Keratinocyte (primary cell): ENCODE results near the gene TBK1.

GRCh38 chr12:62965159-62965714 is 30.3 kb upstream of the PPM1H start:
CAGE:
- cytosol, long polyA minus RNA, result no peak
- cytosol, long polyA plus RNA, result no peak
- long polyA plus RNA, result no peak
- nucleus, long polyA minus RNA, result no peak
- nucleus, long polyA plus RNA, result no peak

DNA sequence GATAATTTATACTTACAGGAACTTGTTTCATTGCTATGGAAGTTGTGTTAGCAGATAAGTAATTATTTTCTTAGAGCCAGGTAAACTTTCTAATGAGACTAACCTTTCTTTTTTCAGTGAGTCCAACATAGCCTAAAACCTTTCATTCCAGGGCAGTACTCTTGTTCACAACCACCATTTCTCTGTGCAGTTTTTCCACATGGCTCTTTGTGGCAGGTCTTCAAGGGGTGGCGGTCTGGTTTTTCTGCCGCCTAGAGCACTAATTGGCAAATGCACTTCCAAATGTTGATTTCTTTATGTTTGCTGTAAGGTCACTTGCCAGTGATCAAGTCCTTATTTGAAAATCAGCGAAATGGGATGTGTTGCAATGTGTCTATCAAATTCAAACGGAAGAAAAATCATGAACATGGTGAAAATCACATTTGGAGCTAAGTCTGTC is 1.7 kb downstream of the SRGAP1 start:
CAGE:
- cytosol, long polyA minus RNA, result no peak
- cytosol, long polyA plus RNA, result no peak
- long polyA plus RNA, result no peak
- nucleus, long polyA minus RNA, result no peak
- nucleus, long polyA plus RNA, result no peak

DNA sequence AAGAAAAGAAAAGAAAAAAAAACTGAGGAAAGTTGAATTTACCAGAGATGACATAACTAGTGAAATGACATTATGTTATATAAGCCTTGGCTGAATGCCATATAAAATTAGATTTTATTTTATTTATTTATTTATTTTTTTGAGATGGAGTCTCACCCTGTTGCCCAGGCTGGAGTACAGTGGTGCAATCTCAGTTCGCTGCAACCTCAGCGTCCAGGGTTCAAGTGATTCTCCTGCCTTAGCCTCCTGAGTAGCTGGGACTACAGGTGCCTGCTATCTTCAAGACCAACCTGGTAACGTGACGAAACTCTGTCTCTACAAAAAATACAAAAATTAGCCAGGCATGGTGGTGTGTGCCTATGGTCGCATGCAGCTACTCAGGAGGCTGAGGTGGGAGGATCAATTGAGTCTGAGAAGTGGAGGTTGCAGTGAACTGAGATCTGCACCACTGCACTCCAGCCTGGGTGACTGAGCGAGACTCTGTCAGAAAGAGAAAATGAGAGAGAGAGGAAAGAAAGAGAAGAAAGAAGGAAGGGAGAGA is 29.1 kb downstream of the SRGAP1 start:
CAGE:
- cytosol, long polyA minus RNA, result no peak
- cytosol, long polyA plus RNA, result no peak
- long polyA plus RNA, result no peak
- nucleus, long polyA minus RNA, result no peak
- nucleus, long polyA plus RNA, result no peak

DNA sequence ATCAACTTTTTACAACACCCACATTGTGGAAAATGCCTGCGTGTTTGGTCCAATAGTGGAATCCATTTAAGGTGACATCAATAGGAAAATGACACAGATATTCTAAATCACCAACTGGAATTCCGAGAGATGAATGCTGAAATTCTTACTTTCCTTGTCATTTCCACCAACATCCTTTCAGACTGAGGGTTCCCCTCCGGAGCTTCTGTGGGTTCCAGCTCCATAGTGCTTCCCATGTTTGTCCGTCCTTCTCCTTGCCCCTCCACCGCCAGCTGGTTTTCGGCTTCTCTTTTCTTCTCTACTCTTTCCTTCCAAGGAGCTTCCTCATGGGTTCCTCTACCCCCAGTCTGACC is 115.6 kb downstream of the SRGAP1 start:
CAGE:
- cytosol, long polyA minus RNA, result no peak
- cytosol, long polyA plus RNA, result no peak
- long polyA plus RNA, result no peak
- nucleus, long polyA minus RNA, result no peak
- nucleus, long polyA plus RNA, result no peak

GRCh38 chr12:64404014-64404308 is 231 bp upstream of the XPOT start:
CAGE:
- cytosol, long polyA minus RNA, result no peak
- cytosol, long polyA plus RNA, result no peak
- long polyA plus RNA, result no peak
- nucleus, long polyA minus RNA, result no peak
- nucleus, long polyA plus RNA, result no peak

CAGE:
- cytosol, long polyA minus RNA, result no peak
- cytosol, long polyA plus RNA, result no peak
- long polyA plus RNA, result no peak
- nucleus, long polyA minus RNA, result no peak
- nucleus, long polyA plus RNA, result no peak
Observed at GRCh38 chr12:64447687-64448624, 4.0 kb upstream of the TBK1 start.

DNA sequence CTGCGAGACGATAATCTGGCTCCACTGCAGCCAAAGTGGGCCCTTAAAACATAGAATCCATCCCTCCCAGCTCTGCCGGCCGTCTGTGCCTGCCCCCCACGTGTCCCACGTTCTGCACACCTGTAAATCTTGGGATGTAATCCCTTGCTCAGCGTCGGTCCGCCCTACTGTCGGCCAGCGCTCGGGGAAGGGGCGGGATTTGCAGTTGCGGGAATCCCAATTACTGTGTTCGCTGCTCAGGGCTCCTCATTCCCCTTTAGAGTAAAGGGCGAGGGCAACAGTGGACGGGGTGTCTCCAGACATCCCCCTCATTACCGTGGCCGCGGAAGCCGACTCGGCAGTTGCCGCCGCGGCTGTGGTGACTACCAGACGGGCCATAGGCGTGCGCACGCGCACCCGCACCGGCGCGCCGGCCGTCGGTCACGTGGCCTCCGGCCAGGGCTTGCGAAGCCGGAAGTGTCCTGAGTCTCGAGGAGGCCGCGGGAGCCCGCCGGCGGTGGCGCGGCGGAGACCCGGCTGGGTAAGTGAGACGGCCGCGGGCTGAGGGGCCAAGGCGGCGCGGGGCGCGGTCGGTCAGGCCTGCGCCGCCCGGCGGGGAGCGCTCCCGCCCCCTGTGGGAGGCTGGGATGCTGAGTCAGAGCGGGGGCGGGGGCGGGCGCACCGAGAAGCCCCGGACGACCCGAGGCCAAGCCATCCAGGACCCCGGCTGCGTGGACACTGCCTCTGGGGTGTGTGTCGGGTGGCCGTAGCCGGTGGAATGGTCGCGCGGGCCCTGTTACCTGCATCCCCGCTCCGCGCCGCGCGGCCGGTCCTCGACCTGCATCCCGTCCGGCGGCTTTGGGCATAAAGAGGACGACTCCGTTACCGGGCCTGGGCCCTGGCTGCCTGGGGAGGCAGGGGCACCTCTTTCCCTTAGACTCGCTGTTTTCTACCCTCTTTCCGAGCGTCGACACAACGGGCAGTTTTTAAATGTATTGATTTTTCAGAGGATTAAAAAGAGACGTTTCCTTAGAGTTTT is at the start of gene TBK1:
TSS of gene TBK1 (plus strand) at position 453 of the 1,018 bp plus-strand sequence.
CAGE:
- cytosol, long polyA minus RNA, result start-site peak on the plus strand centred at position 459 of the sequence, 25 bp wide, 28 reads
- cytosol, long polyA plus RNA, result start-site peak on the plus strand centred at position 460 of the sequence, 74 bp wide, 163 and 150 reads in 2 replicates
- long polyA plus RNA, result start-site peak on the plus strand centred at position 476 of the sequence, 64 bp wide, 344 and 428 reads in 2 replicates
- nucleus, long polyA minus RNA, result start-site peak on the plus strand centred at position 460 of the sequence, 14 bp wide, 91 reads
- nucleus, long polyA plus RNA, result start-site peak on the plus strand centred at position 471 of the sequence, 76 bp wide, 269 and 457 reads in 2 replicates

CAGE:
- cytosol, long polyA minus RNA, result no peak
- cytosol, long polyA plus RNA, result no peak
- long polyA plus RNA, result no peak
- nucleus, long polyA minus RNA, result no peak
- nucleus, long polyA plus RNA, result no peak
Observed at GRCh38 chr12:64621102-64621782, 10.9 kb downstream of the RASSF3 start.

DNA sequence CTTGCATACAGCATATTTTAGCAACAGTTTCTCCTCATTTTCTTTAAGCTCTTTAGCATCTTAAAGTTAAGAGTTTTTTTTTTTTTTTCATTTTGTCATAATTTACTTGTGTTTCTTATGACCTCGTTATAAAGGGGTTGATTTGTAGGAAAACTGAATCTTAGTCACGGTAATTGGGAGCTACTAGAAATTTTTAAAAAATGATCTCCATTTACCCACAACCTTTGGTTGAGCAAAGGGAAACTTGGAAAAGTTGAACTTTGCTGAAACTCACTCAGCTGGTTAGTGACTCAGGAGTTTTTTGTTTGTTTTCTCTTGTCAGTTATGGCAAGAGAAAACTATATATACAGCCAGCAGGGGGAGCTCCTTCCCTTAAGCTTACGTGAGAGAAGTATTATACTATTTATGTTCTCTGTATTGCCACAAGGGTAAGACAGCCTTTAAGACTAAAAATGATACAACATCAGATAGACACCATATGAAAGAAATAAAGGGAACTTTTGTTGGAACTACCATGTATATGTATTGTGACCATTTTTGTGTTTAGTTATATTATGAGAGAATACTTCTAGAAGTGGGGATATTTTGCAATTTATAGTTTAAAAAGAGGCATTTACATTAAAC is 28.3 kb upstream of the TBC1D30 start:
CAGE:
- cytosol, long polyA minus RNA, result no peak
- cytosol, long polyA plus RNA, result no peak
- long polyA plus RNA, result no peak
- nucleus, long polyA minus RNA, result no peak
- nucleus, long polyA plus RNA, result no peak

DNA sequence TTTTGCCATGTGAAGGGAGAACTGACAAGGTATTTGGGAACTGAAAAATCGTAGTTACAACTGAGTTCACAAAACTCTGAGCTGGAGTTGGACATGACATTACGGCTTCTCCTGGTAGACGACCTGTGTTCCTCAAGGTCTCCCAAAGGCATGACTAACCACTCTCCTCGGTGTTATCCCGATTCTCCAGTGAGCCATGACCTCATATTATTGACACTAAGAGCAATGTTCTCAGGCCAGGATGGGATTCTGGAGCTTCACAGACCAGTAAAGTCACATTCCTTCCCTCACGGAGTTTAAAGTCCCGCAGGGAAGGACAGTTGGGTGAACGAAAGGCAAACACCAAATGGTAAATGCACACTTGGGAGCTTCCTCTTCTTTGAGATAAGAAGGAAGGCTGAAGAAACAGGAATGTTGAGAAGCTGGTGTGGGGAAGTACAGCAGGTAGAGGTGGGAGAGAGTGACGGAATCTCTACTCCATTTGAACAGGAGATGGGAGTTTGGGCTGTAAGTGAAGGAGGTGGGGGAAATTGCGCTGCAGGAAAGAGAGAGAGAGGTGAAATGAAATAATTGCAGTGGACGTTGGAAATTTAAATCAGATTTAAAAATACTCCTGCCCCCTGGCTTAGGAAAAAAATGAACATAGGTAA is 65.5 kb downstream of the TBC1D30 start:
CAGE:
- cytosol, long polyA minus RNA, result no peak
- cytosol, long polyA plus RNA, result no peak
- long polyA plus RNA, result no peak
- nucleus, long polyA minus RNA, result no peak
- nucleus, long polyA plus RNA, result no peak

GRCh38 chr12:65209530-65210041 is 40.2 kb downstream of the LEMD3 start:
CAGE:
- cytosol, long polyA minus RNA, result no peak
- cytosol, long polyA plus RNA, result no peak
- long polyA plus RNA, result no peak
- nucleus, long polyA minus RNA, result no peak
- nucleus, long polyA plus RNA, result no peak

CAGE:
- cytosol, long polyA minus RNA, result no peak
- cytosol, long polyA plus RNA, result no peak
- long polyA plus RNA, result no peak
- nucleus, long polyA minus RNA, result no peak
- nucleus, long polyA plus RNA, result no peak
Observed at GRCh38 chr12:65644254-65644459, 180.1 kb upstream of the HMGA2 start.

GRCh38 chr12:65876870-65877517 is 52.7 kb downstream of the HMGA2 start:
CAGE:
- cytosol, long polyA minus RNA, result no peak
- cytosol, long polyA plus RNA, result no peak
- long polyA plus RNA, result no peak
- nucleus, long polyA minus RNA, result start-site peak on the minus strand at chr12:65877017-65877173, 12 reads
- nucleus, long polyA plus RNA, result no peak

GRCh38 chr12:65896767-65897148 is 72.5 kb downstream of the HMGA2 start:
CAGE:
- cytosol, long polyA minus RNA, result no peak
- cytosol, long polyA plus RNA, result no peak
- long polyA plus RNA, result no peak
- nucleus, long polyA minus RNA, result no peak
- nucleus, long polyA plus RNA, result no peak

DNA sequence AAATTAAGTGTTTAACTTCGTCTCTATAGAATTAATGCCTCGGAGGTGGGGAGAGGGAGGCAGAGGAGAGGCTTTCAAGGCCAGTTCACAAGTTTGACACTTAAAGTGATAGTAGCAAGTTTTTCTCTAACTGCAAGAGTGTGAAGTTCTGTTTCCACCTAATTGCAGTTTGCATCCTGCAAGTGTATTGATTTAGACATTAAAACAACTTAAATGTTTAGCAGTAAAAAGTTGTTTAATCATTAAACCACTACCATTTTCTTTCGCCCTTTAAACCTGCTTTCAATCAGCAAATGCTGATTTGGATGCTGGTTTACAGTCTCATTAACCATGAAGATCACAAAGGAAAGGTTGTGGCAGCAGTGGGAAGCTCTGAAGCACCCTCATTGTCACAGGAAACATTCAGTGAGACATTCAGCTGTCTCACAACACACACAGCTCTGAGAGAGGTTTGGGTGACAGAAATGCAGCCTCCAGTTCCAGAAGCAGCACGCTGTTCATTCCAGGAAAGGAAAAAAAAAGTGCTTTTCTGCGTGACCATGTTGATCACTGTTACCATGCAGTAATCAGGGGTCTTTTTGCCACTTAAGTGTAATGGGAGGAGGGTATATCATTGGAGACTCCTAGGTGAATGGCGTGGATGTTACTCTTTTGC is 102.2 kb downstream of the HMGA2 start:
CAGE:
- cytosol, long polyA minus RNA, result no peak
- cytosol, long polyA plus RNA, result no peak
- long polyA plus RNA, result no peak
- nucleus, long polyA minus RNA, result no peak
- nucleus, long polyA plus RNA, result no peak

GRCh38 chr12:66128717-66129247 is 1.8 kb downstream of the LLPH start:
CAGE:
- cytosol, long polyA minus RNA, result no peak
- cytosol, long polyA plus RNA, result no peak
- long polyA plus RNA, result no peak
- nucleus, long polyA minus RNA, result no peak
- nucleus, long polyA plus RNA, result no peak

DNA sequence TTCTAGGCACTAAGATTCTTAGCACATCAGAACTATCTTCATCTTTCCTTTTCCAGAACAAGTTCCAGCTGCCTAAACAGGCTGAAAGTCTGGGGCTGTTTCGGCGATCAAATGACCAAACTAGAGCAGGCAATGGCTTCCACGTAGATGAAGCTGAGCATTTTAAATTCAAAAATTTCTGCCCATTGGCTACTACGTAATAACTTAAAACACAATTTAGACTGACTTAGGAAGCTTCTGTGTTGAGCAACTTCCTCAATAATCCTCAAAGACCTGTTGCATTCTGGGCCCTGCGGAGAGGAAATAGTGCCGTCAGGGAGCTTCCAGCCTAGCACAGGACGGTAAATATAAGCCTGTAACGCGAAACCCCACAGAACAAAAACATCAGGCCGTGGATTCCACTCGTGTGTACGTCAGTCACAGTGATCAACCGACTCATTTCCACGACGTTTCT is 705 bp downstream of the TMBIM4 start:
CAGE:
- cytosol, long polyA minus RNA, result no peak
- cytosol, long polyA plus RNA, result no peak
- long polyA plus RNA, result no peak
- nucleus, long polyA minus RNA, result no peak
- nucleus, long polyA plus RNA, result no peak

DNA sequence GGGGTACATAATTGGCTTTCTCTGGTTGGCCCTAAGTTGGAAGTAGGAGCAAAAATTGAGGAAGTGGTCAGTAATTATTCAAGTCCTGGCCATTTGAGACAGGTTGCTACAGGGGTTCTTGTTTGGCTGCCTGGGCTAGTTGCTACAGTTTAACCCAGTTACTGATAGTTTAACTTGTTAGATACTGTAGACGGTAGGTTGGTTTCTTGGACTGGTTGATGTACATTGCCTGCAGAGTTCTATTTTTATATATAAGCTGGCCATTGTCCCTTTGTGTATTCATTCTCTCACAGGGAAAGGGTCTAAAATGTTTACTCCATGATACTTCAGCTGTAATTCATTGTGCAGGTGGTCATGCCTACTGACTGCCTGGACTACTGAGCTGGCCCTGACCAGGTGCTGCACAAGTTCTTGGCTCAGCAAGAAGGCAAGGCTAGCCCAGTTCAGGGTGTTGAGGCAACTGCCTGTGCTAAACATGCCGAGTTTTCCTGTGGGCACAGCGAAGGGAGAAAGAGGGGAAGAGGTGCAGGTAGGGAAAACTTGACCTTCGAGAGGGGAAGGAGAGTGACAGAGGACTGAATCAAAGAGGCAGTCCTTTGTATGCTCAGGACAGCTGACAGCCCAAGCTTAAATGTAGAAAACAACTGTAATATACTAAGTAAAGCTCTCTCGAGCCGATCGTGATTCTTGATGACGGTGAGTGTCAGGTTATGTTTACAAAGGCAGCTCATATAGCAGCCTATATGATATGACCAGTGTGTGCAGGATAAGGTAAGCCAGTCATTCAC is 2.4 kb downstream of the IRAK3 start:
CAGE:
- cytosol, long polyA minus RNA, result no peak
- cytosol, long polyA plus RNA, result no peak
- long polyA plus RNA, result no peak
- nucleus, long polyA minus RNA, result no peak
- nucleus, long polyA plus RNA, result no peak

GRCh38 chr12:66200501-66201109 is 11.6 kb downstream of the IRAK3 start:
CAGE:
- cytosol, long polyA minus RNA, result no peak
- cytosol, long polyA plus RNA, result no peak
- long polyA plus RNA, result no peak
- nucleus, long polyA minus RNA, result no peak
- nucleus, long polyA plus RNA, result no peak

DNA sequence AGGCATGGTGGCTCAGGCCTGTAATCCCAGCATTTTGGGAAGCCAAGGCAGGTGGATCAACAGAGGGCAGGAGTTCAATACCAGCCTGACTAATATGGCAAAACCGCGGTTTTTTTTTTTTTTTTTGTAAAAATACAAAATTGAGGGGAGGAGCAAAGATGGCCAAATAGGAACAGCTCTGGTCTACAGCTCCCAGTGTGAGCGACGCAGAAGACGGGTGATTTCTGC is 100.8 kb downstream of the GRIP1 start:
CAGE:
- cytosol, long polyA minus RNA, result no peak
- cytosol, long polyA plus RNA, result no peak
- long polyA plus RNA, result no peak
- nucleus, long polyA minus RNA, result no peak
- nucleus, long polyA plus RNA, result no peak